Measurements from ENCODE around the gene HLCS.

- PRO-cap, 2 experiments, result no peak in any of the 2 experiments
- RAMPAGE, long total RNA, 4 experiments, result no peak in any of the 4 experiments
Observed at GRCh38 chr21:35052936-35053238, 3.8 kb upstream of the RUNX1 start.

GRCh38 chr21:35503520-35504092 is 454.5 kb upstream of the RUNX1 start:
- PRO-cap, 2 experiments, result no peak in any of the 2 experiments
- RAMPAGE, long total RNA, 4 experiments, result no peak in any of the 4 experiments

- PRO-cap, 2 experiments, result no peak in any of the 2 experiments
- RAMPAGE, long total RNA, 4 experiments, result start-site peak on the minus strand in 1 of 4 experiments, at chr21:35815006-35815081 at its widest, 28 reads per replicate
Observed at GRCh38 chr21:35814946-35815360, 245.4 kb downstream of the SETD4 start.

DNA sequence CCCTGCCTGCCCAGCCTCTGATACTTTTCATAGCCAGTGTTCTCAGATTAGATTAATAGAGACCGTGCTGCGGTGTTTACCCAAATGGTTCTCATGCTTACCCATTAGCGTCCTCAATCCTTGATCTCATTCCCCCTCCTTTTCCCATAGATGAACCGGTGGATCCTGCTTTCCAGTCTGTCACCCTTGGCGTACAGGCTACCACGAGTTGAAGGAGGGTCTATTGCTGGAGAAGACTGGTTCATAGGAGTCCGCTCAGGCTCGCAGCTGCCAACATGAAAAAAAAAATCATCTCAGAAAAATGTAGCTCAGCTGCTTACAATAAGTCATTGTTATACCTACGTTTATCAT is 78.7 kb downstream of the SETD4 start:
- PRO-cap, 2 experiments, result no peak in any of the 2 experiments
- RAMPAGE, long total RNA, 4 experiments, result no peak in any of the 4 experiments

DNA sequence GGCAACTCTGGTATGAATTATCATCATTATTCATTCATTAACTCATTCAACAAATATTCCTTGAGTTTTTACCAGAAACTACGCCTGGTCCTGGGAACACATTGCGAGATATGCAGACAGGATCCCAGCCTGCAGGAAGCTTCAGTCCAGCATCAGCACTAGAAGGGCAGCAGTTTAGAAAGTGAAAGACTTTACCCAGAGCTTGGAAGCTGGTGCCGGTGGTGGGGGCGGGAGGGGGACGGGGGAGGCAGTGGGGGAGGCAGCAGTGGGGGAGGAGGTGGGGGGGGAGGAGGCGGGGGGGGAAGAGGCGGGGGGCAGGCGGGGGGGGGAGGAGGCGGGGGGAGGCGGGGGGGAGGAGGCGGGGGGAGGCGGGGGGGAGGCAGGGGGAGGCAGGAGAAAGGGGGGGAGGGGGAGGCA is 55.8 kb downstream of the SETD4 start:
- PRO-cap, 2 experiments, result no peak in any of the 2 experiments
- RAMPAGE, long total RNA, 4 experiments, result no peak in any of the 4 experiments

- PRO-cap, 2 experiments, result no peak in any of the 2 experiments
- RAMPAGE, long total RNA, 4 experiments, result no peak in any of the 4 experiments
Observed at GRCh38 chr21:36075464-36075746, 5.6 kb downstream of the CBR1 start.

DNA sequence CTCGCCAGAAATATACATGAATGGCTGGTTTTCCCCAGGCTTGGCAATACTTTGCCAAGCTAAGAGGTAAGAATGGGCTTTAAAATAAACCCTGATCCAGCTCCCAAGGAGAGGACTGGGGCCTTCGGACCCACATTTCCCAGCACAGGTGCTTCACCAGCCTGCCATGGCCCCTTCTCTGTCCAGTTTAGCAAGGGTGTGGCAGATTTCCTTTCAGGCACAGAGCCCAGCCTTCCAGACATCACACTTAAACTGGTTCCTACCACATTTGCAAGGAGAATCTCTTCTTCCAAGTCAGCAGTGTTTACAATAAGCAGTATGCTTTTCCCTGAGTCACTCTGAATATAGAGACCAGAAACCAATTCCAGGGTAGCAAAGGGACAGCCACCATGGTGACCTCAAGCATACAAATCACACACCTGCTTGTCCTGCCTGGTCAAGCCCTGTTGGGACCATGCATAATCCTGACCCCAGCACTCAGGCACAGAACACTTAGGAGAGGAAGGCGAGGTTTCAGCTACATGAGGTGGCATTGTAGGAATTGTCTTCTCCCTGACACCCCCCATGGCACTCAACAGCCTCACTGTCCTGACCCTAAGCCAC is 8.7 kb upstream of the CBR3 start:
- PRO-cap, 2 experiments, result no peak in any of the 2 experiments
- RAMPAGE, long total RNA, 4 experiments, result no peak in any of the 4 experiments

GRCh38 chr21:36171189-36171659 is 14.6 kb downstream of the DOP1B start:
- PRO-cap, 2 experiments, result no peak in any of the 2 experiments
- RAMPAGE, long total RNA, 4 experiments, result no peak in any of the 4 experiments

- PRO-cap, 2 experiments, result peak in 2 of 2 experiments; most common plus-strand start chr21:36319975 (in 1); most common minus-strand start chr21:36320018 (in 1)
- RAMPAGE, long total RNA, 4 experiments, result no peak in any of the 4 experiments
Observed at GRCh38 chr21:36319803-36320158, 216 bp upstream of the MORC3 start.

- PRO-cap, 2 experiments, result peak in 1 of 2 experiments; most common plus-strand start chr21:36323251 (in 1); most common minus-strand start chr21:36323096 (in 1)
- RAMPAGE, long total RNA, 4 experiments, result no peak in any of the 4 experiments
Observed at GRCh38 chr21:36322775-36323517, 2.9 kb downstream of the MORC3 start.

GRCh38 chr21:36385911-36386524 is 826 bp downstream of the CHAF1B start:
- PRO-cap, 2 experiments, result no peak in any of the 2 experiments
- RAMPAGE, long total RNA, 4 experiments, result start-site peak on the plus strand in 1 of 4 experiments, at chr21:36386160-36386188 at its widest, 7 reads per replicate

GRCh38 chr21:36508771-36509436 is 29.0 kb upstream of the CLDN14 start:
- PRO-cap, 2 experiments, result no peak in any of the 2 experiments
- RAMPAGE, long total RNA, 4 experiments, result no peak in any of the 4 experiments

DNA sequence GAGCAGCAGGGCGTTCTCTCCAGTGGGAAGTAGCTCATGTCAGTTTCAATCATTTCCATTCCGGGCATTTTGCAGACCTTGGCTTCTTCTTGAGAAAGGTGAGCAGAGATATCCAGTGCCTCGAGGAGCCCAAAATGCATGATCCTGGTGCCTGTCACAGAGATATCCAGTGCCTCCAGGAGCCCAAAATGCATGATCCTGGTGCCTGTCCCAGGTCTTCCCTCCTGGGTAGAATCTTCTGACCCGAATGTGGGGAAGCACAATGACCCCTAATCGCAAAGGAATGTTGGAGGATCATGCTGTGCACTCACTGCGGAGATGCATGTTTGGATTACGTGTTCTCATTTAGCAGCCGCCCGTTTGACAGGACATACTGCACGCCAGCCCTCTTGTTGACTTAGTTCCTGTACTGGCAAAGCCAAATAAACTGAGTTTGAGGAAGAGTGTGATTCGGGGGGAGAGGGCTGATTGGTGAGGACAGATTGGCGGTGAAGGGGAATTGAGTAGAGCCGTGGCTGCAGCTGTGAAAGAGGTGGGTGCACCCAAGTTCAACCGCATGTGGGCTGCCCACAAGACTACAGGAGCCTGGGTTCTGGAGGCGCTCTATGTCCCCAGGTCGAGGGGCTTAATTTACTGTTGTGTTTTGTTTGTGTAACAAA is 85.9 kb upstream of the SIM2 start:
- PRO-cap, 2 experiments, result no peak in any of the 2 experiments
- RAMPAGE, long total RNA, 4 experiments, result no peak in any of the 4 experiments

DNA sequence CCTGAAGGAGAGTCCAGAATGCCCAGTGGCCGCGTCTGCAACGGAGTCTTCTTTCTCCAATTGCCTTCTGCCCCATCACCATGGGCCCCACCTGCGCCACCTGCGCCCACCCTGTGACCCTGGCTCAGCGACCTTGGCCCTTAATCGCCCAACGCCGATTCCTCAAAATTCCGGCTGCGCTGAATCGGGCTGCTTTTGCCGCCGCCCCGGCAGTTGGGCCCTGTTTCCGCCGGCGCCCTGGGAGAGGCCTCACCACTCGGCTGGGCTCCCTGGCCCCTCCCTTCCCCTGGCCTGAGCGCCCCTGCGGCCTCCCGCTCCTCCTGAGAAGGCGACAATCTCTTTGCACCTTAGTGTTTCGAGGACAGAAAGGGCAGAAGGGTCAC is 730 bp upstream of the SIM2 start:
- PRO-cap, 2 experiments, result no peak in any of the 2 experiments
- RAMPAGE, long total RNA, 4 experiments, result no peak in any of the 4 experiments

GRCh38 chr21:36699677-36700298 is 873 bp downstream of the SIM2 start:
- PRO-cap, 2 experiments, result no peak in any of the 2 experiments
- RAMPAGE, long total RNA, 4 experiments, result no peak in any of the 4 experiments

- PRO-cap, 2 experiments, result no peak in any of the 2 experiments
- RAMPAGE, long total RNA, 4 experiments, result no peak in any of the 4 experiments
Observed at GRCh38 chr21:36749957-36750513, 51.1 kb downstream of the SIM2 start.

- PRO-cap, 2 experiments, result peak in 2 of 2 experiments; most common plus-strand start chr21:36966831 (in 2); most common minus-strand start chr21:36966389 (in 1)
- RAMPAGE, long total RNA, 4 experiments, result start-site peak on the minus strand in 1 of 4 experiments, at chr21:36966296-36966408 at its widest, 22 reads per replicate
Observed at GRCh38 chr21:36965933-36966998, at the start of gene HLCS. Gene HLCS (minus strand): TSS chr21:36966669.

DNA sequence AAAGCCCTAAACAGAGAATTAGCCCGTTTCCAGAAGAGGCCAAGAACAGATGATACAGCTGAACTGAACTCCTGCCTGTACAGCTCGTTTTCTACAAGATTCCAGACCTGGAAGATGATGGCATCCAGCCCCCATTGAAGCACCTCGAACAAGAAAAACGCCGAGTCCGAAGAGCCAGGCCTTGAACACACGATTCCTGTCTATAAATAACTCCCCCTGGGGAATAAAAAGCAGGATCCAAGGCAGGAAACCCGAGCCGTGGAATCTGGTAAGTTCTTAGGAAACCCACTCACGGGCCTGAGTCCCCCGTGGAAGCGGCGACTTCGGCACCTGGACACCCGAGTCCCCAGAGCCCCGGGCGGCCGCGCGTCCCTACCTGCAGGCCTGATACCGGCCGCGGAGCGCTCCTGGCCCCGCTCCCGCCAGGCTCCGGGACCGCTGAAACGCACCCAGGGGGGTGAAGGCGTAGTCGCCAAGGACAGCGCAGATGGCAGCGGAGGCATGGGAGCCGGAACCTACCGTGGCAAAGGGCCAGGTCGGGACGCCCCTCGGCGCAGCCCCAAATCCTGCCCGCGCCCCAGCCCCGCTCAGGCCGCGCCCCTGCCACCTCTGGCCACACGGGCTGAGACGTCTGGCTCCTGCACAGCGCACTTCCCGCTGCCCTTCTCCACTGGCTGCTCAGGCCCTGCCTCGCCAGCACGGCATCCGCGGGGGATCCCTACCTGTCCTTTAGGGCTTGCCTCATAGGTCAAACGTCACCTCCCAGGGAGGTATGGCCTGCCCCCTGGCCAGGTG is 14.0 kb upstream of the HLCS start:
- PRO-cap, 2 experiments, result peak in 2 of 2 experiments; most common minus-strand start position 669 of the sequence (in 1)
- RAMPAGE, long total RNA, 4 experiments, result start-site peak on the minus strand in 3 of 4 experiments, centred at positions 583 to 719 of the sequence, 6 to 25 reads per replicate

- PRO-cap, 2 experiments, result no peak in any of the 2 experiments
- RAMPAGE, long total RNA, 4 experiments, result no peak in any of the 4 experiments
Observed at GRCh38 chr21:37085087-37085756, 12.2 kb downstream of the TTC3 start.

- PRO-cap, 2 experiments, result no peak in any of the 2 experiments
- RAMPAGE, long total RNA, 4 experiments, result no peak in any of the 4 experiments
Observed at GRCh38 chr21:37392497-37393049, 26.0 kb downstream of the DYRK1A start.